HGPS cell (cell line): ENCODE results near the genes PRSS36 and TP53TG3B.

- RRBS: no CpG with 5 or more reads among the region's 4 CpGs
These were observed 973 bp downstream of the KAT8 start for GRCh38 chr16:31118409-31118864.

GRCh38 chr16:31139280-31139555 is 3.7 kb upstream of the PRSS8 start:
- RRBS: no CpG with 5 or more reads among the region's 8 CpGs

DNA sequence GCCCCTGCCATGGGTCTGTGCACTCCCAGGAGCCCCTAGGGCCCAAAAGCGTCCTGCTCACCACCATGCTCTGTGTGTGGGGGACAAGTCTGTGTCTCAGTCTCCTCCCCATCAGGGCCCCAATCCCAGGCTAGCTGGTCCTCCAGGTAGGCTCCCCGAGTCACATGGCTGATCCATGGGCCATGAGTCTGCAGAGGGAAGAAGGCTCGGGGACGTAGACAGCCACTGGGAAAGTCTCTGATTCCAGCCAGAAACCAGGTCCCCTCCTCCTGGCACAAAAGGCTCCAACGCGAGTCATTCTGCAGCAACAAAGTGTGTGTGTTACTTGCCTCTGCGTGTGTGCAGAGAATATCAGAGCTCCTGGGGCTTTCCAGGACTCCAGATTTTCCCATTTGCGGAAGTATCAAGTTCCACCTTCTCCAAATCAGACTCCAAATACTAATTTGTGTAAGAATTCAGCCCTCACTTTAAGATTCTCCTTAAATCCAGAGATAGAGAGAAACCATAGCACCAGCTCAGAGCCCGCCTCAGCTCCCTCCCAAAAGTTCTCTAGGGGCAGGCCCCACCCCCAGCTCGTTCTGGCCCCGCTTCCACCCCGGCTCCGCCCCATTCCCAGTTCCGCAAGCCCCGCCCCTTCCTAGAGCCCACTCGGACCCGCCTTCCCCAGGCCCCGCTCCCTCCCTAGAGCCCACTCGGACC is 6.3 kb upstream of the PRSS8 start:
- RRBS: no CpG with 5 or more reads among the region's 19 CpGs

DNA sequence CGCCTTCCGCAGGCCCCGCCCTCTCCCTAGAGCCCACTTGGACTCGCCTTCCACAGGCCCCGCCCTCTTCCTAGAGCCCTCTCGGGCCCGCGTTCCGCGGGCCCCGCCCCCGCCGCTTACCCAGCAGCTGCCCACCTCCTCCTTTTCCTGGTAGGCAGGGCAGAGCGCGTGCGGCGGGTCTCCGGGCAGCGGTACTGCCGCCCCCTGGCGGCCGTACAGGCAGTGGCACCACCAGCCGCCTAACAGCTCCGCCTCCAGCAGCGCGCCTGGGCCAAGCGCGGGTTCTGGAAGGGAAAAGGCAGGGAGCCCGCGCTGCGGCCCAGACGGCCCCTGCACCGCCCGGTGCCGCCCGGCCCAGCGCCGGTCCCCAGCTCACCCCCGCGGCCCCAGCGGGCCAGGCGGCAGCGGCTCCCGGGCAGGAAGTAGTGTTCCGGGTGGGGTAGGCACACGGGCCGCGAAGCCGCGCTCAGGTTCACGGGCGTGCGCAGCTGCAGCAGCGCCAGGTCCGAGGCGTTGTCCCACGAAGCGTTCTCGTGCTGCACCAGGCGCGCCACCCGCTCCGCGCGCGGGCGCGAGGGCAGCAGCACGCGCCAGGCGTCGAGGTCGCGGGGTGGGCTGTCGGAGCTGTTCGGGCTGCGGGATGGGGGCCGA is 7.0 kb upstream of the PRSS8 start:
- RRBS: 3% methylated on average over 7 of the region's 78 CpGs

DNA sequence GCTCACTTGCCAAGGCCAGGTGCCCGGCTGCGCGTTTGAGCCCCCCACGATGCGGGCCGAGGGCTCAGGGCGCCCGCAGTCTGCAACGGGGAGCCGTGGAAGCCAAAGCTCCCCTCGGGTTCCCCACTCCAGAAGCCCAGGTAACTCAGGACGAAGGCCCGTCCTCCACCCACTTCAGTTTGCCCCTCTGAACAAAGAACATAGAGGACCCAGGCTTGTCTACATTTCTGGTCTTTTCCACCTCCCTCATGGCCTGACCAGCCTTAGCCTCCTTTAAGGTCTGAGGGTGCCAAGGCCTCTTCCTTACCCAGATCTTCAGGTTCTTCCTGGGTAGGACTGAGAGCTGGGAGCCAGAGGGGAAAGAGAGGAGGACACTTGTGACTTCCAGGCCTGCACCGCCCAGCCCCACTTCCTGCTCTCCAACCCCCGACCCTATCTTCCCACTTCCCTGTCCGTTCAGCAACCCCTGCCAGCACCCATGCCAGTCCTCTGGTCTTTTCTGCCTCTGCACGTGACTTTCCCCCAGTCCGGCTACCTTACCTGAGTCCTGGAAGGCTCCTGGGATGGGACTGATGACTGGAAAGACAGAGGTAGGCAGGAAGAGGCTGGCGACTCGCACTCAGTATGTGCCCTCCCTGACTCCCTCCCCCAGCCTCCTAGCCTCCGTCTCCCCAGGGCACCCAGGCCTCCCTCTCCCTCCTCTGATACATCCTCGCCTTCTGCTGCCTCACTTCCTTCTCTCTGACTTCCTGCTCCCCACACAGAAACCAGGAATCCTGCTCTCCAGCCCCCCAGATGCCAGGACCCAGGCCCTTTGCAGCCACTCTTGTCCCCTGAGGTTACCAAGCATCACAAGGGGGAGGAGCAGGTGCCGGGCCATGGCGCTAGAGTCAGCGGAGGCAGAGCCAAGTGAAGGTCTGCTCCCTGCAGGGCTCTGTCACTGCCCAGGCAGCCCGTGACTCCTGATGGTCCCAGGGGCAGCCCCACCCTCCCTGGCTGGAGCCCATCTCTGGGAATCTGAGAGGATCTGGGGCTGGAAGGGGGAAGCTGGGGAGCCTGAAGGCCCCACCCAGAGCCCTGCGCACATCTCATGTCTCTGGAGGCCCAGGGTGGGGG is at the start of gene PRSS36:
TSS of gene PRSS36 (minus strand) at position 911 of the 1,116 bp plus-strand sequence.
- RRBS: no CpG with 5 or more reads among the region's 27 CpGs

DNA sequence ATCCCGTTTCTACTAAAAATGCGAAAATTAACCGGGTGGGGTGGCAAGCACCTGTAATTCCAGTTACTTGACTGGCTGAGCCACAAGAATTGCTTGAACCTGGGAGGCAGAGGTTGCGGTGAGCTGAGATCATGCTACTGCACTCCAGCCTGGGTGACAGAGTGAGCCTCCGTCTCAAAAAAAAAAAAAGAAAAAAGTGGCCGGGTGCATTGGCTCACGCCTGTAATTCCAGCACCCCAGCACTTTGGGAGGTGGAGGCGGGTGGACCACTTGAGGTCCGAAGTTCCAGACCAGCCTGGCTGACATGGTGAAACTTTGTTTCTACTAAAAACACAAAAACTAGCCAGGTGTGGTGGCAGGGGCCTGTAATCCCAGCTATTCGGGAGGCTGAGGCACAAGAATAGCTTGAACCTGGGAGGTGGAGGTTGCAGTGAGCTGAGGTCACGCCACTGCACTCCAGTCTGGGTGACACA is 2.2 kb downstream of the PYCARD start:
- RRBS: no CpG with 5 or more reads among the region's 11 CpGs

DNA sequence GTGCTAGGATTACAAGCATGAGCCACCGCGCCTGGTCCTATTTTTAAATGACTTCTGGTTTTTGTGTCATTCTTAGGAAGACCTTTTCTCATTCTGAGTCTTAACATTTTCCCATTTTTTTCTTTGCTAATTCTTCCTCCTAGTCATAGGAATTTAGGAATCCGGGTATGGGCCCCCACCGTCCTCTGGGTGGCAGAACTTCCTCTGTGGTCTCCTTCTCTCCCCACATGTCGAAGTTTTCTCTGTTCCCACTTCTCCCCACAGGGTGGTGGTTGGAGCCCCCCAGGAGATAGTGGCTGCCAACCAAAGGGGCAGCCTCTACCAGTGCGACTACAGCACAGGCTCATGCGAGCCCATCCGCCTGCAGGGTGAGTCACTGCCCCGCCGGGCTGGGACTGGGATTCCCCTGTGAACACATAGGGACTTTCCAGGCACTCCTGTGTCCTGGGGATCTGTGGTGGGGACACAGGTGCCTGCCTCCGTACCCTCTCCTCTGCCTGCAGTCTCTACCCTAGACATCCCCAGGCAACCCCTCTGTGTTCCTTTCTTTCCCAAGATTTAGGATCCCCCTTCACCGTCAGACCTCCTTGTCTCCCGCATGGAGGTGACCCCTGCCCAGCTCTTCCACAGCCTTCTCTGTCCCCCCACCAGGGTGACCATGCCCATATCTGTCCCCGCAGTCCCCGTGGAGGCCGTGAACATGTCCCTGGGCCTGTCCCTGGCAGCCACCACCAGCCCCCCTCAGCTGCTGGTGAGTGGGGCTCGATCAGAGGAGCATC is 5.5 kb downstream of the ITGAM start:
- RRBS: no CpG with 5 or more reads among the region's 17 CpGs

GRCh38 chr16:31348493-31349252 is 6.3 kb upstream of the ITGAX start:
- RRBS: no CpG with 5 or more reads among the region's 6 CpGs

DNA sequence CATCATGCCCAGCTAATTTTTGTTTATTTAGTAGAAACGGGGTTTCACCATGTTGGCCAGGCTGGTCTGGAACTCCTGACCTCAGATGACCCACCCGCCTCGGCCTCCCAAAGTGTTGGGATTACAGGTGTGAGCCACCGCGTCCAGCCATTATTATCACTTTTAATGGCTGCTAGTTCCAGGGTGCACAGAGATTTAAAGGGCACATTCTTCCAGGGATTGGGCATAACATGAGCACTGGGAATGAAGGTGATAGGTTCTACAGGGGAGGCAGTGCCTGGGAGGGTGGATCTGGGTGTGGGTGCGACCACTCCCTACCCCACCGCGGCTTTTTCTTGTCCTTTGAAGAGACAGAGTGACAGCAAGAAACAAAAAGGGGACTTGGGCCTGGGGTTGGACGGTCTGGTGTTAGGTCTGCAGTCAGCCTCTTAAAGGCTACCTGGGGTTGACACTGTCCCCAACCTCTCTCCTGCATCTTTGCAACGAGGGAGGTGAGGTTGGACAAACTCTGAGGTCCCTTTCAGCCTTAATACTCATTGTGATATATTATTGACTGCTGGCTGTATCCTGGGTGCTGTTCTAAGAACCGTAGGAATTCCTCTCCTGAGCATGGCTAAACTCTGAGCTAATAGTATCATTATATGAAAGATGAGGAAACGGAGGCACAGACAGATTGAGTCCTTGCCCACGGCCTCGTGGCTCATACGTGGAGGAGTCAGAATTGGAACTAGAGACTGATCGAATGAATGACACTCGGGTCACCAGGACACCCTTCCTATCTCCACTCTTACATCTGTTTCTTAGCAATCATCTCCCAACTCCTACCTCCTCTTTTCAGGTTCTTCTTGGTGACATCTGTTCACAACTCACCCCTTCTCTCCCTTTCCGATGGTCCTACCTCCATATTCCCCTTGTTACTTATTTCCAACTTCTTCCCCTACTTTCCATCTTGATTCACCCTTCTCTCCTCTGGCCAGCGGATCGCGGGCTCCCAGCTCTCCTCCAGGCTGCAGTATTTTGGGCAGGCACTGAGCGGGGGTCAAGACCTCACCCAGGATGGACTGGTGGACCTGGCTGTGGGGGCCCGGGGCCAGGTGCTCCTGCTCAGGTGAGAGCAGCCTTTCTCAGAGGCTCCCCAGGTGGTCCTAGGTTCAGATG is 15.5 kb downstream of the ITGAX start:
- RRBS: no CpG with 5 or more reads among the region's 23 CpGs

- RRBS: no CpG with 5 or more reads among the region's 23 CpGs
These were observed 17.4 kb downstream of the ITGAX start for GRCh38 chr16:31372295-31372773.

- RRBS: no CpG with 5 or more reads among the region's 2 CpGs
These were observed 1.0 kb upstream of the KRBOX5 start for GRCh38 chr16:31712134-31712348.

DNA sequence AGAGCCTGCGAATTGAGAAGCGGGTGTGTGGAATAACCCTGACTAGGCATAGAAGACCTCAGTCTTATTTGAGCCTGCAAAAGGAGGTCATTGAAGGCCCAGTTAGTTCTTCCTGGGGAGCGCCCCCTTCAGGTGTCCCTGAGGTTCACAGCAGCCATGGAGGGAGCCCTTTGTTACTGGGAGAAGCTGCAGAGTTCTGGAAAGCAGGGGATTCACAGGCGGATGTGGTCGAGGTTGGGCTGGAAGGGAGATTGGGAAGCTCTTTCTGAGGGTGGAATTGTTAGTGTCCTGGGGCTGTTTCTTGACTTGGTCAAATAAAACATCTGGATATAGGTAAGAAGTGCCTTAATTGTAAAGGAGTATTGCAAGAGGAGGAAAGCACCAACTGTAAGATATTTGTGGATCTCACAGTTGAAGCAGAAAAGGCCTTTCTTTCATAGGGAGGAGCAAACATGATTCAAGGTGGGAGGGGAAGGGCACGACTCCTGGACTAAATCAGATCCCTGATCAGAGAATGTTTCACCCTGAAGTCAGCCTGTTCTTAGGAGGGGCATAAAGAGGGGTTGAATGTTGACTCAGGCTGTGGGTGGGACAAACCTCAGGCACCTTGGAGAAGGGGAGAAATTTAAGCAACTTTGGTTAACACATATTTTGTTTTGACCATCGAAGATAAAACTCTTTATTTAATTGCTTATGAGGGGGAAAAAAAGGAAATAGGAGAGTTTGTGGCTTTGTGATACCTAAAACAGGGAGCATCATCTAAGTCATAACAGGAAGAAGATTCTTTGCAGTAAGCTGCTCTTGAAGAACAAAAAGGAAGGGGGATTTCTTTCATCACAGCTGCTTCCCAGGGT is 1.8 kb downstream of the KRBOX5 start:
- RRBS: no CpG with 5 or more reads among the region's 7 CpGs

GRCh38 chr16:31895585-31895834 is 21.9 kb downstream of the ZNF267 start:
- RRBS: no CpG with 5 or more reads among the region's 1 CpG

- RRBS: no CpG with 5 or more reads among the region's 30 CpGs
These were observed at the start of gene TP53TG3B for GRCh38 chr16:33360601-33361079. TP53TG3B (plus strand) TSS chr16:33360841.

- RRBS: 68% methylated on average over 14 of the region's 52 CpGs
These were observed 247.6 kb downstream of the TP53TG3F start for GRCh38 chr16:33706909-33707570.

DNA sequence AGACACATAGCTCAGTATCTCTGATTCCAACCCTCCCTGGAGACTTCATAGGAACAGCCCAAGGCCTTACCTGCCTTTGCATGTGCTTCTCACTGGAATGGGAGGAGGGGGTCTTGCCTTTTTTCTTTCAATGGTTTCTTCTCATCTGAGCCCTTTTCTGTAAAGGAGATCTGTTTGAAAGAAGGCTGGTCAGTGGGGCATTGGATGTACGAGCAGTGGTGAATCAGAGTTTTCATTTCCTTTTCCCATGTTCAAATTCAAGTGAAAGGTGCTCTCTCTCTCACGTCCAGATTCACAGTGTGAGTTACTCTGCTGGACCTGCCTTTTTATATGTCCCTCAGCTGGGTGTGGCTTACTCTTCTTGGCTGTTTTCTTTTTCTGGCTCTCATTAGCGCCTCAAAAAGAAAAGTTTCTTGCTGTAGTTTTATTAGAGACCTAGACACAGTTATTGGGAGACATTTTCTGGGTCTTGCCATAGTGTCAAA is 1877.3 kb downstream of the TP53TG3F start:
- RRBS: no CpG with 5 or more reads among the region's 3 CpGs

DNA sequence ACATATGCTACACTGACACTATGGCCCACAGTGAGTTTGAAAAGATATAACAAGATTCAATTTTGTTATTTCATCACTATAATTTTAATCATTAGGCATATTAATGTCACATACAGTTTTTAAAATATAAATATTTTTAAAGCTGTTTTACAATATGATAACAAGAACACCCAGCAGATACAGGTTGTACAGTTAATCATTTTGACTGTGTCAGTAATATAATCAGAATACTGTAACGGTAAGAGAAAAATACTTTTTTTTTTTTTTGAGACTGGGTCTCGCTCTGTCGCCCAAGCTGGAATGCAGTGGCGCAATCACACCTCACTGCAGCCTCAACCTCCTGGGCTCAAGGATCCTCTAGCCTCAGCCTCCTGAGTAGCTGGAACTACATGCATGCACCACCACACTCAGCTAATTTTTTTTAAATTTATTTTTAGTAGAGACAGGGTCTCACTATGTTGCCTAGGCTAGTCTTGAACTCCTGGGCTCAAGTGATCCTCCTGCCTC is 40.6 kb downstream of the SHCBP1 start:
- RRBS: no CpG with 5 or more reads among the region's 4 CpGs

DNA sequence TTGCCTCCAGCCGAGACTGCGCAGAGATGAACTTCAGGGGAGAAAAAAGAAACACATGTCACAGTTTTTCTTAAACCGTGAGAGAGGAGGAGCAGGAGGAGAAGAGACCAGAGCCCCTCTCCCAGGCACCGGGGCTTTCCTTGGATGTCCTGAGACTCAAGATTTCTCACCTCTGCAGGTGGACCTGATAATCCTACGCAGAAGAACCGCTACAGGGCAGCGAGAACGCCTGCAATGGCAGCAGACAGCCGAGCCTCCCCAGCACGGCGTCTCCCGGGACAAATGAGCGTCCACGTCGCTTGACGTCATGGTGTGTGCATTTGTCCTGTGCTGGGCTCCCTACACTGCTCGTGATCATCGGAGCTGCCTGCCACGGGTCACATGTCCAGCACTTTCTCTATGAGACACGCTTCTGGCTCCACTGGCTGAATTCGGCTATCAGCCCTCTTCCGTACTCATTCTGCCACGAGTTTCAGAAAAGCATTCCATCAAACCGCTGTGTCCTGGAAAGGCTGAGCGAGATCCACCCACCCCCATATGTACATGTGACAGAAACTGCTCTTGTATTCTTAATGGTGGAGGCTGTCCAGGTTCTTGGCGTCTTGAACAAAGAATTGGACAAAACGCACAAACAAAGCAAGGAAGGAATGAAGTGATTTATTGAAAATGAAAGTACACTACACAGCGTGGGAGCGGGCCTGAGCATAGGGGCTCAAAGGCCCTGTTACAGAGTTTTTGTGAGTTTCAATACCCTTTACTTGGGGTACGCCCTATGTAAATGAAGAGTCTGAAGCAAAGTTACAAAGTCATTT is 28.4 kb upstream of the SHCBP1 start:
- RRBS: no CpG with 5 or more reads among the region's 30 CpGs

- RRBS: 71% methylated on average over 3 of the region's 13 CpGs
These were observed 11.5 kb downstream of the MYLK3 start for GRCh38 chr16:46736675-46737110.

DNA sequence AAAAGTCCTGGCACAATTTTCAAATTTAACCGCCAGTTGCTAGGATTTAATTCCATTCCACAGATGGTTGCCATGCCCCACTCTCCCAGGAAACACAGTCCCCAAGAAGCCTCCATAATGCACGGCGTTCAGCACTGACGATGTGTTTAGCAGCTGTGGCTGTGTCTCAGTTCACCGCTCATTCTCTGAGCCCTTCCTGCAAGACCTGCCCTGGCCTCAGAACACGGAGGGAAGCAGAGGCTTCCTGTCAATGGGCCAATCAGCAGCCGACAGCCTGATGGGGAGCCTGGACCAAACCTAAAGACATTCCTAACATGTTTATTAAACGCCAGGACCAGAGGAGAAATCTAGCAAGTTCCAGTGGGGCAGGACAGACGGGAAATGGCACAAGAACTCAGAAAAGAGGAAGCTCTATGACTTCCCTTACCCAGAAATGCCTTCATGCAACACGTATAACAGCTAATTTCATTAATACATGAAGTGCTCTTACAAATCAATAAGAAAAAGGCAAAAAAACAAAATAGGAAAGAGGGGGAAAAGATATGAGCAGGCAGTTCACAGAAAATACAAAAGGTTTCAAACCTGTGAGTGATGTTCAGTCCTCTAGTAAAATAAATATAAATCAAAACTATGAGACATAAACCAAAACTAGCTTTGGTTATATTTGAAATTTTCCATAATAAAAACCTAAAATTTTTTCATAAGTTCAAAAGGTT is 4.7 kb downstream of the MYLK3 start:
- RRBS: no CpG with 5 or more reads among the region's 10 CpGs